Endothelial cell of umbilical vein (primary cell): ENCODE measurements around the gene SMUG1.

- PRO-cap = no peak
CAGE:
- cytosol, long polyA minus RNA = no peak
- cytosol, long polyA plus RNA = no peak
- long polyA plus RNA = no peak
- nucleus, long polyA minus RNA = no peak
- nucleus, long polyA plus RNA = no peak
Observed at GRCh38 chr12:53486396-53487598, 12.5 kb downstream of the MAP3K12 start.

GRCh38 chr12:53500579-53500867 lies 560 bp upstream of the TARBP2 start:
- PRO-cap = bidirectional peak, plus-strand start at chr12:53500909, minus-strand start at chr12:53500673
CAGE:
- cytosol, long polyA minus RNA = no peak
- cytosol, long polyA plus RNA = no peak
- long polyA plus RNA = no peak
- nucleus, long polyA minus RNA = no peak
- nucleus, long polyA plus RNA = no peak

GRCh38 chr12:53502273-53502948 lies 1.3 kb downstream of the TARBP2 start:
- PRO-cap = bidirectional peak, plus-strand start at chr12:53502639, minus-strand start at chr12:53502521
CAGE:
- cytosol, long polyA minus RNA = no peak
- cytosol, long polyA plus RNA = no peak
- long polyA plus RNA = no peak
- nucleus, long polyA minus RNA = no peak
- nucleus, long polyA plus RNA = no peak

- PRO-cap = no peak
CAGE:
- cytosol, long polyA minus RNA = no peak
- cytosol, long polyA plus RNA = no peak
- long polyA plus RNA = no peak
- nucleus, long polyA minus RNA = no peak
- nucleus, long polyA plus RNA = no peak
Observed at GRCh38 chr12:53538379-53538959, 31.2 kb upstream of the NPFF start.

GRCh38 chr12:53659987-53660487 lies 15.8 kb downstream of the ATP5MC2 start:
- PRO-cap = no peak
CAGE:
- cytosol, long polyA minus RNA = no peak
- cytosol, long polyA plus RNA = no peak
- long polyA plus RNA = no peak
- nucleus, long polyA minus RNA = no peak
- nucleus, long polyA plus RNA = no peak

GRCh38 chr12:53678570-53679134 lies 2.8 kb upstream of the ATP5MC2 start:
- PRO-cap = no peak
CAGE:
- cytosol, long polyA minus RNA = no peak
- cytosol, long polyA plus RNA = no peak
- long polyA plus RNA = no peak
- nucleus, long polyA minus RNA = no peak
- nucleus, long polyA plus RNA = no peak

DNA sequence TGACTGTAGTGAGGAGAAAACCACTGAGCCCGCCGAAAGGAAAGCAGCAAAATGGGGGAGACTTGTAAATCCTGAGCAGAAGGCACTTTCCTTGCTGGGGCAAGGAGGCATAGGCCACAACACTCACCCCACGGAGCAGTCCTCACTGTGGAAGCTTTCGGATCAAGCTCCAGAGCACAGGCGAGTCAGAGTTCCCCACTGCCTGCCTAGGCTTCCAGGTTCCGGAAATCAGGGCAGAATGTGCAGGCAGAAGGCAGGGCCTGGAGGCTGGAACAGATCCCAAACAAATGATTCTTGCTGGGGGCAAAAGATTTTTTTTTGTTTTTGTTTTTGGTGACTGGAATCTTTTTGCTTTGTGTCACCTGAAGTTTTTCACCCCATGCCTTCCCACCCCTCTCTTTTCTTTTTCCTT lies 4.4 kb upstream of the HOXC11 start:
- PRO-cap = no peak
CAGE:
- cytosol, long polyA minus RNA = no peak
- cytosol, long polyA plus RNA = no peak
- long polyA plus RNA = no peak
- nucleus, long polyA minus RNA = no peak
- nucleus, long polyA plus RNA = no peak

GRCh38 chr12:53979736-53980740 lies 4.9 kb upstream of the HOXC10 start:
- PRO-cap = no peak
CAGE:
- cytosol, long polyA minus RNA = no peak
- cytosol, long polyA plus RNA = no peak
- long polyA plus RNA = no peak
- nucleus, long polyA minus RNA = no peak
- nucleus, long polyA plus RNA = no peak

GRCh38 chr12:53999359-53999920 lies 521 bp upstream of the HOXC9 start:
- PRO-cap = no peak
CAGE:
- cytosol, long polyA minus RNA = no peak
- cytosol, long polyA plus RNA = no peak
- long polyA plus RNA = no peak
- nucleus, long polyA minus RNA = no peak
- nucleus, long polyA plus RNA = no peak

- PRO-cap = no peak
CAGE:
- cytosol, long polyA minus RNA = no peak
- cytosol, long polyA plus RNA = no peak
- long polyA plus RNA = no peak
- nucleus, long polyA minus RNA = no peak
- nucleus, long polyA plus RNA = no peak
Observed at GRCh38 chr12:54003029-54003443, 3.1 kb downstream of the HOXC9 start.

- PRO-cap = no peak
CAGE:
- cytosol, long polyA minus RNA = no peak
- cytosol, long polyA plus RNA = no peak
- long polyA plus RNA = no peak
- nucleus, long polyA minus RNA = no peak
- nucleus, long polyA plus RNA = no peak
Observed at GRCh38 chr12:54005898-54006290, 2.9 kb upstream of the HOXC8 start.

DNA sequence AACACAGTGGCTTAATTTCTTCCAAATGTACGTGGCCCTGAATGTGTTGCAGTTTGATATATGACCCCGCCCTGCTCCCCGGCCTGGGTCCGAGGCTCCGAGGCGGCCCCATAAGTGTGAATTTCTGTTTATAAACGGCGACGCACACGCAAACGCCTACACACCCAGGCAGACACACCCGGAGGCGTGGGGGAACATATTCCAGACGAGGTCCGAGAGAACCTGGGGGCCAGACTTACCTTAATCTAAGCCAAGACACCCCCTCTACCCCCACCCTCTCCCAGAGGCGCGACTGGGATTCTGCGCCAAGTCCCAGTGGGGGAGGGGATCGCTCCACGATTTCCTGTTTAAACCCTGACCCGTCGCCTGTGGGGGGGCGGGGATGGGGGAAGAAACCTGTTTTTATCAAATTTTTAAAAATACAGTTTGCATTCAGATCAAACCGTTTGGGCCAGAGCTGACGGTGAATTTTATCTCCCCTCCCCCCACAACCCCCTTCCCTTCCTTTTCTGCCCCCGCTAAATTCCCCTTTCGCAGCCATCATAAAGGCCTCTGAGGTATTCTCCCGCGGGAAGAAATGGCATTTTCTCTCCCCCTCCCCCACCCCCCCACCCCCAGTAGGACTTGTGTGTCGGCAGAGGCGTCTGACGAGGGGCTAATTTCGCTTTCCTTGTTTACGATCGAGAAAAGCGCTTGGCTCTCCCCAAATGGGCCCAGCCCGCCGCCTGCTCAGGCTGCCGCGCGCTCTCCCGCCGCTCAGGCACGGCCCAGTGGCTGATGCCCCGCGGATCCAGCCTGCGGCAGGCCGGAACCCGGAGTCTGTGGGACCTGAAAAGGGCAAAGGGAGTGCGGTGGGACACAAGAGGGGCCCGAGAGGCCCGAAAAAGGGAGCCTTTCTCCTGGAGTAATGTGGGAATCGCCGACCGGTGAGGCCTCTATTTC lies 9.4 kb upstream of the HOXC6 start:
- PRO-cap = no peak
CAGE:
- cytosol, long polyA minus RNA = no peak
- cytosol, long polyA plus RNA = no peak
- long polyA plus RNA = no peak
- nucleus, long polyA minus RNA = no peak
- nucleus, long polyA plus RNA = no peak

GRCh38 chr12:54029318-54030292 lies 1.4 kb downstream of the HOXC6 start:
- PRO-cap = no peak
CAGE:
- cytosol, long polyA minus RNA = no peak
- cytosol, long polyA plus RNA = no peak
- long polyA plus RNA = no peak
- nucleus, long polyA minus RNA = no peak
- nucleus, long polyA plus RNA = no peak

DNA sequence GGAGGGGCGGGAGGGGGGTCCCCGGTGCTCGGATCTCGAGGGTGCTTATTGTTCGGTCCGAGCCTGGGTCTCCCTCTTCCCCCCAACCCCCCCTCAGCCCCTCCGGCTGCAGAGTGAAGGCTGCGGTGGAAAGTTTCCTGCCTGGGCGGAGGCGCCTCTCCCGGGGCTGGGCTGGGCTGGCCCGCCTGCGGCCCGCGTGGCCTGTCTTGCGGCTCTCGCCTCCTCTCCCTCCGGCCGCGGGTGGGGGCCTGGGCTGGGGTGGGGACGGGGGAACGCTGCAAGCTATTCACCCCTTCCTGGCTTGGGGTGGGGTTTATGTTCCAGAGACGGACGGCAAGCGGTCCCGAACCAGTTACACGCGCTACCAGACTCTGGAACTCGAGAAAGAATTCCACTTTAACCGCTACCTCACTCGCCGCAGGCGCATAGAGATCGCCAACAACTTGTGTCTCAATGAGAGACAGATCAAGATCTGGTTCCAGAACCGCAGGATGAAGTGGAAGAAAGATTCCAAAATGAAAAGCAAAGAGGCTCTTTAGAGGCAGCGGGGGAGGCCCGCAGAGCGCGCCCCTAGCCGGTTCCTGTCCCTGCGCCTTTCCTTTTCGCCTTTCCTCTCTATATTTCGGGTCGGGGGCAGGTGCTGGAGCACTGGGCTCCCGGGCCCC lies 1.2 kb downstream of the HOXC5 start:
- PRO-cap = no peak
CAGE:
- cytosol, long polyA minus RNA = no peak
- cytosol, long polyA plus RNA = no peak
- long polyA plus RNA = no peak
- nucleus, long polyA minus RNA = no peak
- nucleus, long polyA plus RNA = no peak

- PRO-cap = no peak
CAGE:
- cytosol, long polyA minus RNA = no peak
- cytosol, long polyA plus RNA = no peak
- long polyA plus RNA = no peak
- nucleus, long polyA minus RNA = no peak
- nucleus, long polyA plus RNA = no peak
Observed at GRCh38 chr12:54036873-54037358, 4.1 kb downstream of the HOXC5 start.

DNA sequence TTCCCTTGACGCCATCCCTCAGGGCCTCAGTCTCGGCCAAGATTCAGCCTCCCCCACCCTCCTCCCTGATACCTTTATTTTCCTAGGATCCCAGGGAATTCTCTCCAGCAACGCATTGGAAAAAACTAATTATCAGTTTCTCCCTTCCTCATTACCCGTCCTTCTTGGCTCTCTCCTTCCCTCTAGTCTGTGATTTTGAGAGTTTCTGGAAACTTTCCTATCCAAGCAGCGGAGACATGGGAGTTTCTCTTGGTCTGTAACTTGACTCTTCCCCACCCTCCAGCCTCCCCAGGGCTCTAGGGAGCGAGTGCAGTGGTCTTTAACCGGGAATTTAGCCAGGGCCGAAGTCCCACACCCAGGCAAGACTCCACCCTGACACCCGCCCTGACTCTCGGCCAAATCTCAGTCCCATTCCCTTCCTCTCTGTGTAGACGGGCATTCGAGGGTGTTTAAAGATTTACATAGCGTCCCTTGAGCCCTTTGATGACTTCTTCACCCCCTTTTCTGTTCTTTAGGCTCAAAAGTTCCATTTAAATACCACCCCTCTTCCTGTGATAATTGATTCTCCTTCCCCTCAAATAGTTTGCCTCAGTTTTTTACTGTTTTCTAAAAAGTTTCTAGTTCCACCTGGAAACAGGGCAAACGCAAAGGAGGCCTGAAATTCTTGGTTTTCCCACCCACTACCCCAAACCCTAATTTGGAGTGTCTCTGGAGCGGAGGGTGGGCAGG lies 6.8 kb downstream of the HOXC5 start:
- PRO-cap = no peak
CAGE:
- cytosol, long polyA minus RNA = no peak
- cytosol, long polyA plus RNA = no peak
- long polyA plus RNA = no peak
- nucleus, long polyA minus RNA = no peak
- nucleus, long polyA plus RNA = no peak

DNA sequence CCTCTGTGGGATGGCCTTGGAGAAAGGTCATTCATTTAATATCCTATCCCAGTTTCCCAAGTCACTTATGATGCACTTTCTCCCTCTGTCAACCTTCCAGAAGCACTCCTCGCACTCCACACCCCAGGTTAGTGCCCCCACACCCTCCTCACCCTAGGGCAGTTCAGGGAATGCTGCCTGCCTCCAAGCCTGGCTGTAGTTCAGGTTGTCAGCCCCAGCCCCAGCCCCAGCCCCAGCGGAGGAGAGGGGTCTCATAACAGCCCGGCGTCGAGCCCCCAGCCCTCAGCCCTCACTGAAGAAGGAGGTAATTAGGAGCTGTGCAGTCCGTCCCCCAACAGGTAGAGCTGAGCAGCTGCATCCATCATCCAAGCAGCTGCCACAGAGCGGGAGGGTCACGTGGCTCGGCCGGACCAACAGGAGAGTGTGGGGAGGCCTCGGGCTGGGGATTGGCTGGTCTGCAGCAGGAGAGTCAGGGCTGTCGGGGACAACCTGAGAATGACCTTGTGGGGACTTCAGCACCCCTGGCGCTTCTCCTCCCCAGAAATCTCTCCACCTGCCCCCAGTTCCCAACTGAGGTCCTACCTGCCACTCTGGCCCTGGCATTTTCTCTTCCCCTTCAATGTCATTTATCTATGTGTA lies 29.7 kb downstream of the SMUG1 start:
- PRO-cap = no peak
CAGE:
- cytosol, long polyA minus RNA = no peak
- cytosol, long polyA plus RNA = no peak
- long polyA plus RNA = no peak
- nucleus, long polyA minus RNA = no peak
- nucleus, long polyA plus RNA = no peak

GRCh38 chr12:54187026-54187856 lies 1.5 kb downstream of the SMUG1 start:
- PRO-cap = no peak
CAGE:
- cytosol, long polyA minus RNA = no peak
- cytosol, long polyA plus RNA = no peak
- long polyA plus RNA = no peak
- nucleus, long polyA minus RNA = no peak
- nucleus, long polyA plus RNA = no peak

DNA sequence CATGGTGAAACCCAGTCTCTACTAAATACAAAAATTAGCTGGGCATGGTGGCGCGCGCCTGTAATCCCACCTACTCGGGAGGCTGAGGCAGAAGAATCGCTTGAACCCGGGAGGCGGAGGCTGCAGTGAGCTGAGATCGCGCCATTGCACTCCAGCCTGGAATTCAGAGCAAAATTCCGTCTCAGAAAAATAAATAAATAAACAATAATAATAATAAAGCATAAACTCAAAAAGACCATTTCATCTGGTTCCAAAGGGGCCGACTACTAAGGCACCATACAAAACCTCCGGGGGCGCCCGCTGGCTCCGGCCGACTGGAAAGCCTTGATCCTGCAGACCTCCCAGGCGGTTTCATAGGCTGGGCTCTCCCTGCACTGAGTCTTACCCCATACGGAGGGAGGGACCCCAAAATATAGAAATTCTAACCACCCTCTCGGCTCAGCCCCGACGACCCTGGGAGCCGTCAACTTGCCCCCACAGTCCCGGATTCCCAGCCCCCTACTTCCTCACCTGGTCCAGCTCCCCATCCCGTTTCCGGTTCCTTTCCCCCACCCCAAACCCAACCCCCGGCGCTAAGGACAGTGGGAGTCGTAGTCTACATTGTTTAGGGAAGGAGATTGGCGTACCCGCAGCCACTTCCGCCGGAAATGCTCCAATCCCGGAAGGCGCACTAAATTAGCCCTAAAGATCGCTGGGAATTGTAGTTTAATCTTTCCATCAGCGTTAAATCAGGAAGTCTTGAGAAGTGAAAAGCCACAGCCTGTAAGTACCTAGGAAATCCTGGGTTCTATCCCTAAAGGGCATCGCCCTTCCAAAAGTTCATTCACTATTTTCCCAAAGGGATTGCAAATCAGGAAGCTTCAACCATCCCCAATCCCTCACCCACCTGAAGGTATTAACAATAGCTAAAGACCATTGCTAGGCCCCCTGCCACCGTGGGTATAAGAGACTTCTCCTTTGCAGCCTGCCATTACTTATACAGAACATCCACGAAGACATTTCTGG lies at the start of gene SMUG1:
Gene SMUG1 (minus strand): TSS at position 545 of the 1,005 bp plus-strand sequence.
- PRO-cap = bidirectional peak, plus-strand start at position 726 of the sequence, minus-strand start at position 534 of the sequence
CAGE:
- cytosol, long polyA minus RNA = start-site peak on the minus strand centred at position 527 of the sequence, 20 bp wide, 62 reads
- cytosol, long polyA plus RNA = start-site peak on the minus strand centred at position 528 of the sequence, 45 bp wide, 658 and 303 reads in 2 replicates
- long polyA plus RNA = start-site peak on the minus strand centred at position 528 of the sequence, 45 bp wide, 937 and 959 reads in 2 replicates
- nucleus, long polyA minus RNA = start-site peak on the minus strand centred at position 538 of the sequence, 26 bp wide, 127 reads
- nucleus, long polyA plus RNA = start-site peak on the minus strand centred at position 522 of the sequence, 35 bp wide, 109 and 112 reads in 2 replicates

- PRO-cap = unidirectional peak, plus-strand start at chr12:54259298; unidirectional peak, plus-strand start at chr12:54259344; bidirectional peak, plus-strand start at chr12:54259724, minus-strand start at chr12:54259566
CAGE:
- cytosol, long polyA minus RNA = start-site peak on the minus strand at chr12:54259536-54259547, 36 reads
- cytosol, long polyA plus RNA = no peak
- long polyA plus RNA = no peak
- nucleus, long polyA minus RNA = start-site peak on the minus strand at chr12:54259537-54259695, 116 reads
- nucleus, long polyA plus RNA = no peak
Observed at GRCh38 chr12:54258996-54259905, 20.7 kb downstream of the CBX5 start.